A172 (cell line): ENCODE measurements around the genes TREX1 and COL7A1.

DNA sequence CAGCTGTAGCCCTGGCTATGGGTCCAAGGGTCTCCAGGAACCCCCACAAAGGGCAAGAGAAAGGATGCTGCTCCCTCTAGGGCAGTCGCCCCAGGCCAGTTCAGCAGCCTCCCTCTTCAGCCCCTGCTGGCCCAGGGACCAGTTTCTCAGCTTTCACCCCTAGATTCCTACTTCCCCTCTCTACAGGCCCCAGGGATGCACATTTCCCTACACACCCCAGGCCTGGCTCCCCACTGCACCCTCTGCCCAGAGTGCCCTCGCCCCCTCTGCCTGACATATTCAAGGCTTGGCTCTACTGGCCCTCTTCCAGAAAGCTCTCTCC is 990 bp upstream of the MYL3 start:
- RAMPAGE, long total RNA, result no peak

DNA sequence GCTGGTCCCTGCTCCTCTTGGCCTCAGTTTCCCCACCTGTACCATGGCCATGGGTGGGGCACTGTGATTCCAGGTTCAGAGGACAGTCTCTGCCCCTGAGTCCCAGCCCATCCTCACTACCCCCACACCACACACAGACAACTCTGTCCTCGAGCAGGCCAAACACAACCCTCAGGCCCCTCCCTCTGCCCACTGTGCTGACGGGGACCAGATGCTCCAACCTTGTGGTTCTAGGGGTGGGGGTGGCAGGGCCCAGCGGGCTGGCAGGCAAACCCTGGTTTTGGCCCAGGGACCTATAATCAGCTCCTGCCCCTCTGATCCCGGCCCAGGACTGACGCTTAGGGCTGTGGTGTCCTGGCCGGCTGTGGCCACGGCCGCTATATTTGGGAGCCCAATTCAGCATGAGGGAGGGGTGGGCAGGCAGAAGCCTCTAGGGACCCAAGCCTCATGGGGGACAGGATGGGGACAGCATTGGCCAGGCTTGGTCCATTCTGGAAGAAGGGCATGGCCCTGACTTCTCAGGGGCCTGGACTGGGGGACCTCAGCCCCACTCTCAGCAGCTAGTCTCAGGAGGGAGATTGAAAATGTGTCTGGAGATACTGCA is 5.1 kb upstream of the MYL3 start:
- RAMPAGE, long total RNA, result no peak

DNA sequence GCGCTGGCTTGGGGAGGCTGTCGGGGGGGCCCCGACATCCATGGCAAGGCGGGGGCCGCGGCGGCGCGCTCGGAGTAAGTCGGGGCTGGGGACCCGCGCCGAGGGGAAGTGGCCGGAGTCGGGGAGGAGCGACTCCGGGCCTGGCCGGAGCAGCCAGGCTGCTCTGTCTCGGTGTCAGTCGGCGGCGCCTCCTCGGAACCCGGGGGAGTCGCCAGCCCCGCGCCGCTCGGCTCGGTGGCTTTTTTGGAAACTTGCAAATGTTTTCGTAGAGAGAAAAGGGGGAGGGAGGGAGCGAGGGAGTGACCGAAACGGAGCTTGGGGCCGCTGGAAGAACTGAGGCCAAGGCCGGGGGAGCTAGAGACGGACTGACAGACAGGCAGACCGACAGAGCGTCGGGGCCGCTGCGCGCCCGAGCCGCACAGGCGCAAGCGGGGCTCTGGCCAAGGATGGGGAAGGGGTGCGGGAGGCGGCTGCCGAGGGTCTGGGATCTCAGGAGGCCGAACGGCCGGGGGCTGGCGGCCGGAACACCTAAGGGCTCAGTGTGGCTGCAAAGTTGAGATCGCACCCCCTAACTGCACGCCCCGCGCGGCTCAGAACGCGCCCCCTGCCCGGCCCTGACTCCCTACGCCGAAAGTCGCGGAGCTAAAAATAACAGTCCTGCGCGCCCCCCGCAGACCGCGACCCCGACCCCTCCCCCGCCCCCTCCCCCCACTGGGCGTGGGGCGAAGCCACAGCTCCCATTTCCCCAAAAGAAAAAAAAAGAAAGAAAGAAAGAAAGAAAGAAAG is 5.1 kb downstream of the PTH1R start:
- RAMPAGE, long total RNA, result no peak

GRCh38 chr3:46929806-46930535 is 46.6 kb downstream of the CCDC12 start:
- RAMPAGE, long total RNA, result no peak

DNA sequence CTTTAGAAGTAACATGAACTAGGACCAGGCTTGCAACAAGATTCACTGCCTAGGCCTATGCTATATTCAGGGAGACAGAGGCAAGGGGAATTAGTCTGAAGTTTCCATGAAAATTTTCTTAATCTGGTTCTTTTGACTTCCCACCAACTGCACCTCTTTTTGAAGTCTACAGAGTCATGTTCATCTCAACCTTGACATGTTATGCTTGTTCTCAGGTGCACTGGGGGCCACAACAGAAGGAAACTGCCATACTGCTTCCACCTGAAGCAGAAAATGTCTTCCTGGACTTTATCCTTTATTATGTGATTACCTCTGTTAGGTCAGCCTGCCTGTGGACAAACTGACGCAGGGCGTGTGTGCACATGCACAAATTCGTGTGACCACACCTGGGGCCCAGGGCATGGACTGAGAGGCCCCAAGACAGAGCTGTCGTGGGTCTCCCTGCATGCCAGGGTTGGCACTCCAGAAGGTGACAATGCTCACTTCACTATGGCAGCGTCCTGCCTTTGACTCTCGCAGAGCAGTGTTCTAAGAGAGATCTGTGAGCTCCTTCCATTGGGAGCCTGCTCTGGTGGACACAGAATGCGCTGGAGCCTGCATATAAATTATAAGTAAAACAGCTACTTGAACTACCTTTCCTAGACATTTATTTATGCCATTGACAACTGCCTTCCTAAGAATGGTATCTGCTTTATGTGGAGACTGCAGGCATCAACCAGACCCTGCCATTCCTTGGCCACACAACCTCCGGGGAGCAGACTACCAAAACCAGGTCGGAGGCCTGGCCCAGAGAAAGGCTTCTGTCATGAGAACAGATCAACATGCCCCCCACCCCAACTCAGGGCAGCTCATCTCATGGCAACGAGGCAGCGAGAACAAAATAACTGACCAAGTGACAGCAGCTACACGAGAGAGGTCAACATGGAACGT is 34.4 kb downstream of the CCDC12 start:
- RAMPAGE, long total RNA, result no peak

DNA sequence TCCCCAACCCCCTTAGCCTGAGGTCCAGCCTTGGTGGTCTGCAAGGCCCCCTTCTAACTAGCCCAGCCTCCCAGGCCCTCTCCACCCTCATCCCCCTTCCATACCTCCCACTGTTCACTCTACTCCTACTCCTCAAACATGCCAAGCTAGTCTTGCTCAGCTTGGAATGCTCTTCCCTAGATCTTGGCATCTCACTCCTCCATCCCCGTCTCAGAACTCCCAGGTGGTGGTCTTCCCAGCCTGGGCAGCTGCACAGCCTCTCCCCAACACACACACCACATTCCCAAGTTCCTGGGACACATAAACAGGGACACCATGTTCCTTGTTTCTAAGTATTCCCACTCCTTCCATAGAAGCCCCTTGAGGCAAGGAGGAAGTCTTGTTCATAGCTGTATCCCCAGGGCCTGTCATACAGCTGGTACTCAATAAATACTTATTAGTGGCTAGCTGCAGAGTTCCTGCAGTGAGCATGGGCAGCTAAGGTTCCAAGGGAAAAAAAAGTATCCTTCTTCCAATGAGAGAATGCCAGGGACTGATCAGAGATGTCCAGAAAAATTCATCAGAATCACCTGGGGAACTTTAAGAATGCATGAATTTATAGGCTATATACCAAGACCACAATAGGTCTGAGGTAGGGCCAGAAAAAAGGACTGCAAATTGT is 9.1 kb downstream of the CCDC12 start:
- RAMPAGE, long total RNA, result no peak

- RAMPAGE, long total RNA, result no peak
Measured at GRCh38 chr3:47000810-47001605, 21.5 kb downstream of the NBEAL2 start.

DNA sequence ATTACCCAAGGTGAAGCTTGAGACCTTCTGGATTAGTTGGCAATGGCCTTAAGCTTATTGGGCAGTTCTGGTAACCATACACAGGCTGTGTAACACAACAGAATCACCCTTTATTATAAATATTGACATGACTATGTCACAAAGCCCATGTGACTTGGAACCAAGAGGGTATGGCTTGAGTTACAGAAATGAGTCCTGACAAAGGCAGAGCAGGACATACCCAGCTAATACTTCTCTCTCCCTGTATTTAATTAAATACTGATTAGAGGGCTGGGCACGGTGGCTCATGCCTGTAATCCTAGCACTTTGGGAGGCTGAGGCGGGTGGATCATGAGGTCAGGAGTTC is 43.4 kb downstream of the NBEAL2 start:
- RAMPAGE, long total RNA, result no peak

- RAMPAGE, long total RNA, result no peak
Measured at GRCh38 chr3:47123874-47124663, 39.8 kb downstream of the SETD2 start.

- RAMPAGE, long total RNA, result no peak
Measured at GRCh38 chr3:47141143-47141568, 22.8 kb downstream of the SETD2 start.

DNA sequence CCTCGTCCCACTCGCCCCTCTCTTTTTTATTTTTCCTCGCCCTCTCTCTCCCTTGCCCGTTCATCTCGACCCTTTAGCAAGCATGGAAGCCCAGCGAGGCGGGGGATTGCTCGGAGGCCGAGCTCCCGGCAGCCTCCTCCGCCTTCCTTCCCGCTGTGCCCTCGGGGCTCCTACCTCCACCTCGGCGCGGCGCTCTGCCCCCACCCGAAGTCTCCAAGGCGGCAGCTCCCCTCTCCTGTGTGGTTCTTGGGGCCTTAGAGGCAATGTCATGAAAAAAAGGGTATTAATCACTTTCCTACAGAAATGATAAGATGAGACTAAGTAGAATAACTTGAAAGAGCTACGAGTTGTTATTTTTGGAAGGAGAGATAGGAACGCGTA is 703 bp upstream of the SETD2 start:
- RAMPAGE, long total RNA, result no peak

- RAMPAGE, long total RNA, result no peak
Measured at GRCh38 chr3:47250630-47251071, 31.9 kb downstream of the KIF9 start.

- RAMPAGE, long total RNA, result no peak
Measured at GRCh38 chr3:47582475-47583087, 3.9 kb upstream of the CSPG5 start.

DNA sequence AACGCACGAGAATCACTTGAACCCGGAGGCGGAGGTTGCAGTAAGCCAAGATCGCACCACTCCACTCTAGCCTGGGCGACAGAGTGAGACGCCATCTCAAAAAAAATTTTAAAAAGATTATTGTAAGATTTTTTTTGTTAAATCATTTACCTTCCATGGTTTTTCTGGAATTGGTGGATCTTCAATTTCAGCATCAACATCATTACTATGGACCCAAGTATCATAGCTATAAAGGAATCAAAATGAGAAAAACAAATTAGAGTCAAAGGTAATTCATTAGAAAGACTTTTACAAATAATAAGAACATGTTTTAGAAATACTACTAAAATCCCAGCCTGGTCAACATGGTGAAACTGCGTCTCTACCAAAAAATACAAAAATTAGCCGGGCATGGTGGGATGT is 67.4 kb downstream of the SMARCC1 start:
- RAMPAGE, long total RNA, result no peak

GRCh38 chr3:48215294-48216409 is 7.6 kb upstream of the CAMP start:
- RAMPAGE, long total RNA, result no peak

DNA sequence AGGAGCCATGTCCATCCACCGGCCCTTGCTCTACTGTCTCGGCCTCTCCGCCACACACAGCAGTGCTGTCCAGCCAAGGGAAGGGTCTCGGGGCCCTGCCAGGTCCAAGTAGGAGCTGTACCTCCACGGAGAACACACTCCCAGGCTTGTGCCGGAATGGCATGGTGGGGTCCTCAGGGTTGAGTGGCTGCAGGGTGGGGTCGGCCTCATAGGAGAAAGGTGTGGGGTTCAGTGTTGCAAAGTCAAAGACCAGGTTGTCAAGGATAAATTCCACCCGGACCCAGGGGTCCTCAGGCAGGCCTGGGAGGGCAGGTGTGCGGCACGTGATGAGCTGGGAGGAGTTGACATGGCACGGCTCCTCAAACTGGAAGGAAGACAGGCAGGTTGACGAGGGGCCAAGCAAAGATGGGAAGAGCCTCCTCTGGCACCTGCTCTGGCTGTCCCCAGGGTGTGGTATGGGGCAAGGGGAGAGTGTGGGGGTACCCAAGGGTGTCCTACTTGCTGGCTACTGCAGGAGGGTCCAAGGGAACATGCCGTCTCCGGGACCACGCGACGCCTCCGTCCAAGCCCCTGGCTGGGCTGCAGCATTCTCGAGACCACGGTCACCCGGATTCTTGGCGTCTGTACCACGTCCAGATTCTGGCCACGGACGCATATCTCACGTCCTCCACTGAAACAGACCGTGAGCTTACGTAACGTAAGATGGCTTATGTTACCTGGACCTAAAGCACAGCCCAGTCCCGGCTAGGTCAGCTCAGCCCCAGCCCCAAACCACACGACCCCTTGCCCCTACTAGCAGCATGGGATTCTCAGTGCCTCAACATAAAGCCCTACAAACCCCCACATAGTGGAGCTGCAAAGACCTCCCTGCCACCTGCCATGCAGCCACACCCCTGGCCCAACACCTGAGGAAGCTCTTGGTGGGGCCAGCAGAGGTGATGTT is 14.9 kb downstream of the PLXNB1 start:
- RAMPAGE, long total RNA, result no peak

GRCh38 chr3:48420513-48421136 is 9.3 kb downstream of the PLXNB1 start:
- RAMPAGE, long total RNA, result no peak

DNA sequence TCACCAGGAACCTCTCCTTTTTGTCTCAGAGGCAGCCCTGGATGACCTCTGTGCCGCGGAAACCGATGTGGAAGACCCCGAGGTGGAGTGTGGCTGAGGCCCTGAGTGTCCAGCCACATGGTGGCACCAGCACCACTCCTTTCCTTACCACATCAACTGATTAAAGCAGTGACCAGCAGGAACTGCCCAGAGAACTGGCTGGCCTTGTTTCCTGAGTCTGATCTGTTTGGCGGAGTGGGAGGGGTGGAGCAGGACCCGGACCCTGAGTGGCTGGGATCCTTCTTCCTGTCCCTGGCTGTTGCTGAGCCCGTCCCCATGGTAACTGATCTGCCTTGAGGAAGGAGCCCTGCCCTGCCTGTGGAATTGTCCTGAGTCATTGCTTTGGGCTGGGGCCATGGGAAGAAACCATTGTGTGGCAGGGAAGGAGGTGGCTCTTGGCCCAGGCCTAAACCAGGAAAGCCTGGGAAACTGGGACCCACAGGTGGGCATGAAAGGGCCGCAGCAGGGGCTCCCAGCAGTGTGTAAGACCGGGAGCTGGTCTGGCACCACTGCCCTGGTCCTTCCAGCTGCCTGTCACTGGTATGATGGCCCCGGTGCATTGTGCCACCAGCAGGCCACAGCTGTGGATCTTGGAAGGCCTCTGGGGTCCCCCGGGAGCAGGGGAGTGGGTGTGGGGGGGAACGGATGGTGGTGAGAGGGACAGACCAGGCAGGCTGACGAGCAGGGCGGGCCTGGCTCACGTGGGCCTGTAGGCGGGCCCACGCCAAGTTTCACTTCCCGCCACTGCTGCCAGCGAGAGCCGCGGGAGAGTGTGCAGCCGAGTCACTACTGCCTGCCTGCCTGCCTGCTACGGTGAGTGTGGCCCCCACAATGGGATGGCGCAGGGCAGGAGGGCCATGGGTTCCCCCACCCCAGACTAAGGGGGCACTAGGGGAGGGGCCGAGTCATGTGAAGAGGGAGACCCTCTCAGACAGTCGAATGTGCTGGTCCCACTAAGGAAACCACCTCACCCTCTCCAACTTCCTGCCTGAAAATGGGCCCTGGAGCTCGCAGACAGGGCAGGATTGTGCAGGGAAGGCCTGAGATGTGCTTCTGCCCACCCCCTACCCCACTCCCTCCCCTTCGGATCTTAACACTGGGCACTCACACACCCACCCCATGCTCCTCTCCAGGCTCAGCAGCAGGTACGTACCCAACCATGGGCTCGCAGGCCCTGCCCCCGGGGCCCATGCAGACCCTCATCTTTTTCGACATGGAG is at the start of gene TREX1:
Gene TREX1 (plus strand): TSS at position 773 of the 1,258 bp plus-strand sequence.
- RAMPAGE, long total RNA, result no peak

- RAMPAGE, long total RNA, result no peak
Measured at GRCh38 chr3:48579160-48579791, 15.7 kb upstream of the UCN2 start.

DNA sequence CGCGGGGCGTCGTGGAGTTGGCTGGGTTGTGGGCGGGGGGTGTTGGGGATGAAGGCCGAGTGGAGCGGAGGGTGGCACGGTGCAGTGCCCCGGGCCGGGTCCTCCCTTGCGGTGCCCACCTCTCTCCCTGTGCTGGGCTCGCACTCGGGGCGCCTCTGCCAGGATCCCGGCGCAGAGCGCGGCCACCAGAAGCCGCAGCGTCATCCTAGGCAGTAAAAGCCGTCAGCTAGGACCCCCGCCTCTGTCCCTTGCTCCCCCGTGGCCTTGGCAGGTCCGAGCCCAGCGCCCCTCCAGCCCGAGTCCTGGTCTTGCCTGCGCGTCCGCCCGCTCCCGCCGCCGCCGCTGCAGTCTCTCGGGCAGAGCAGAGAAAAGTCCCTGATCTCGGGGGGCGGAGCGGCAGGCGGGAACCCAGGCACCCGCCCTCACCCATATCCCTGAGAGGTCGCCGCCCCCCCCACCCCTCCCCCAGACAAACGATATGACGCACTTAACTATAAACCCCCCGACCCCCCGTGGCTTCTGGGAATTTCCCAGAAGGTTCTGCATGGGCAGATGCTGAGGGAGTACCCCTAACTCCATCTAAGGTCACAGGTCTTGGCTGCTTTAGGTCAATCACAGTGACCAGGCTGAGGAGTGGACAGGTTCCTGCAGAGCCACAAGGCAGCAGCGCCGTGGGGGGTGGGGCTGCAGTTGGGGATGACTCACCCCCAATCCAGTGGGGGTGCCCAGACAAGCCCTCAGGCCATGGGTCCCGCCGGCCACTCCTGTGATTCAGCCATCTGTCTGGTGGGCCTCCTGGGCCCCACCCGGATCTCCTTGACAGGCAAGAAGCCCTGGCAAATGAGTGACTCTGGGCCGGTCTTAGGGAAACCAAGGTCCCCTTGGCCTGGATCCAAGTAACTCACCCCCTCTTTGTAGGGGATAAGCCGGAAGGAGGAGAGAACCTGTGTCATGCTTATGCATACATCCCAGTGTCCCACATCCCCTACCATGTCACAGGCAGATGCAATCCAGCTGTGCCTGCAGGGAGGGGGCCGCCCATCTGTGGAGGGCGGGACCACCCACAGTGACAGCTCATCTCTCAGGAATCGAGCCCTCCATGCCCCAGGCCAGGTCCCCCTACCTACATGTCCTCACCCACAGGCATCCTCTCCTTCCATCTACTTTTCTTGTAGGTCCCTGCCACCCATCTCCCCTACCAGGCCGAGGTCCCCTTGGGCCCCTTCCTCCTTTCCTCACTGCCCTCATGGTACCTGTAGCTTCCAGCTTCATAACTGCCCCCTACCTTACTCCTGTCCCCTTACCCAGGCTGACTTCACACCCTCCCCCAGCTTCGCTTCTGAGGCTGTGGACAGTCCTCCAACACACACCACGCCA is at the start of gene COL7A1:
Gene COL7A1 (minus strand): TSS at position 374 of the 1,377 bp plus-strand sequence.
- RAMPAGE, long total RNA, result no peak